Measurements from ENCODE around the genes DMRTC2, CD79A and PSG11.

GRCh38 chr19:41843827-41844492 lies 523 bp downstream of the LYPD4 start:
- PRO-cap: no peak

- PRO-cap: no peak
Observed at GRCh38 chr19:41844493-41845559, at the start of gene DMRTC2. Gene DMRTC2 (plus strand): TSS chr19:41845042.

DNA sequence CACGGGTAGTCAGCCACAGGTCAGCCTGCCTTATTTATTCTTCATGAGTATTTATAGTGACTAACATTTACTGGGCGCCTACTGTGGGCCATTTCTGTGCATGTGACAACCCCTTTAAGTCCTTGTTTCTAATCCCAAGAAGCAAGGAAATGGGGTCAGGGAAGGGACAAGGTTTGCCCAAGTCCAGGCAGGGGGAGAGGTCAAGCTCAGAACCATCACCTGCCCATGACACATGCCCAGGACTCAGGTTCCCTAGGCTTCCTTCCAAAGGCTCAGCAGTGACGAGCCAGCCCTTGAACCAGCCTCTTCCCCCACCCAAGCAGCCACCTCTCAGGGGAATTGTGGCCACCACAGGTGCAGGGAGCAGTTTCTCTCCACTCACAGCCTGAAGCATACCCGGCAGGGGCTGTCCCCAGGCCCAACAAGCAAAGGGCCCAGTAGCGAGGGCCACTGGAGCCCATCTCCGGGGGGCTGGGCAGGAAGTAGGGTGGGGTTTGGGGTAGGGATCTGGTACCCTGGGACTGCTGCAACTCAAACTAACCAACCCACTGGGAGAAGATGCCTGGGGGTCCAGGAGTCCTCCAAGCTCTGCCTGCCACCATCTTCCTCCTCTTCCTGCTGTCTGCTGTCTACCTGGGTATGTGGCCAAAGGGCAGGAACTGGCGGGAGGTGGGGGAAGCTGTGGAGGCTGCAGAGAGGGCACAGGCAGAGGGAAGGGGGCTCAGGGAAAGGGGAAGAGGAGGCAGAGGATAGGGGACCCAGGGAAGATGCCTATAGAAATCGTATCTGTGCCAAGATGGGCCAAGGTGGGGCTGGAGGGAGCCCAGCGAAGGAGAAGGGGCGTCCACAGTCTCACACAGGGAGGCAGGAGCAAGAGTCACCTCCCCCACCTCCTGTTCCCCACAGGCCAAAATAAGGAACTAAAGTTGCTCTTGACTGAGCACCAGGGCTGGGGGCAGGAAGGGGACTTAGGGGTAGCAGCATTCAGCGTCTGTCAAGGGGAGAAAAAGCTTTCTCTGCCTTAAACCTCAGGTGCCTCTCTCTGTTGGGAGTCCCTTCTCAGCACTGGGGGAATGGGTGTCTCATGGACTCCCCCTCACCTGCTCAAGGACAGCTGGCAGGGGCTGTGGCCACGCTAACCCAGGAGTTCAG lies at the start of gene CD79A:
TSS of gene CD79A (plus strand) at position 533 of the 1,152 bp plus-strand sequence.
- PRO-cap: no peak

DNA sequence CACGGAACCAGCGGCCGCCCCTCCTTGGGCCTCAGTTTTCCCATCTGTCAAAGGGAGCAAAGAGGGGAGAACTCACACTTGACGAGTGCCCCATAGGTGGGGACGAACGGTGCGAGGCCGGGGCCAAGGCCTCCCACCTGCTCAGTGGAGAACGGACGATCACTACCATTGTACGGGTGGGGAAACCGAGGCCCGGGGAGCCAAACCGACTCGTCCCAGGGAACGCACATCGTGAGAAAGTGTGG lies 340 bp downstream of the ARHGEF1 start:
- PRO-cap: no peak

GRCh38 chr19:41883765-41884968 lies 1.2 kb downstream of the ARHGEF1 start:
- PRO-cap: bidirectional peak, plus-strand start at chr19:41884343, minus-strand start at chr19:41884135

DNA sequence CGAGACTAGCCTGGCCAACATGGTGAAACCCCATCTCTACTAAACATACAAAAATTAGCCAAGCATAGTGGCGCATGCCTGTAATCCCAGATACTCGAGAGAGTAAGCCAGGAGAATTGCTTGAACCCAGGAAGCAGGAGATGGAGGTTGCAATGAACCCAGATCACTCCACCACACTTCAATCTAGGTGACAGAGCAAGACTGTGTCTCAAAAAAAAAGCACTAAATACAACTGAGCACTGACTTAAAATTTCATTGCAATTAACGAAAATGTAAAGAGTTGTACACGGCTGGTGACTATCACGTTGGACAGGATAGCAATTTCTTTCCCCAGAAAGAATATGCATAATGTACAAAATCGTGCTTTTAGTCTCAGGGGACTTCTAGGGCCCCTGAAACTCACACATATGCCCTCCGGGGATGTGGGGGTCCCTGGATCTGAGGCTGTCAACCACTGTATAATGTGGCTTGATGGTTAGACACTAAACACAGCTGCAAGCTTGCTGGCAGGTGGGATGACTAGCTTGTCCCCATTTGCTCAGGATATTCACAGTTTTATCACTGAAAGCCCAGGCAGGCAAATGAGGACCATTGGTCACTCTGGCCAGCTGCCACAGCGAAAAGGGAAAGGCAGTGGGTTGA lies 17.3 kb downstream of the ARHGEF1 start:
- PRO-cap: no peak

GRCh38 chr19:41907783-41908361 lies 20.4 kb downstream of the ERFL start:
- PRO-cap: no peak

DNA sequence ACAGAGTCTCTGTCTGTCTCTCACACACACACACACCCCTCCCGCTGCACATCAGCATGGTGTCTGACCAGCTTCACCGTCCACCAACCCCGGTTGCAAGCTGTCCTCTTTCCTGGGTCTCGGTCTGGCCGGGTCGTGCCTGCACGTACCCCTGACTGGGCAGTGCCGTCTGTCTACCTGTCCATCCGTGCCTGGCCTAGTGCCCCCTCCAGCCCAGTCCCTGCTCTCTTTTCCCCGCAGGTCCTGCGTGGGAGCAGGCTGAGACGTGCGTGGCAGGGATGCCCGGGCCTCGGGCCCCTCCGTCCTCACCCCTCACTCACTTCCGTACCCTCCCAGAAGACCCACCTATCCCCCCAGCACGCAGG lies 16.0 kb downstream of the ERFL start:
- PRO-cap: no peak

GRCh38 chr19:41912657-41913088 lies 15.6 kb downstream of the ERFL start:
- PRO-cap: no peak

DNA sequence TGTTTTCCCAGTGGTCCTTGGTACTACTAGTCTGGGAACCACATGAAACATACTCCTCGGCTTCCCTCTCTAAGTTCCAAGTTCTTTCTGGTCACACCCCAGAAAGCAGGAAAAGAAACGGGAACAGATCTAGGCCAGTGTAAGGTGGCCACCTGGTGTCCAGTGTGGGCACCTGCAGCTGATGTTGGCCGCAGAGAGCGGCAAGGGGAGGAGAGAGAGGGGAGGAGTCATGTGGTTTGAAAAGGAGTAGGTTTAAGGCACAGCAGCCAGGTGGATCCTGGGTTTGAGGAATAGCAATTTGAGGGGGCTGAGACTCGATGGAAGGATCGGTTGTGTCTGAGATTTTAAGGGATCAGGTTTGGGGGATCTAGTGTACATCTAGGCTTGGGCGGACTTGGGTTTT lies 1.3 kb downstream of the RABAC1 start:
- PRO-cap: no peak

- PRO-cap: no peak
Observed at GRCh38 chr19:41995967-41996893, 2.2 kb upstream of the ATP1A3 start.

DNA sequence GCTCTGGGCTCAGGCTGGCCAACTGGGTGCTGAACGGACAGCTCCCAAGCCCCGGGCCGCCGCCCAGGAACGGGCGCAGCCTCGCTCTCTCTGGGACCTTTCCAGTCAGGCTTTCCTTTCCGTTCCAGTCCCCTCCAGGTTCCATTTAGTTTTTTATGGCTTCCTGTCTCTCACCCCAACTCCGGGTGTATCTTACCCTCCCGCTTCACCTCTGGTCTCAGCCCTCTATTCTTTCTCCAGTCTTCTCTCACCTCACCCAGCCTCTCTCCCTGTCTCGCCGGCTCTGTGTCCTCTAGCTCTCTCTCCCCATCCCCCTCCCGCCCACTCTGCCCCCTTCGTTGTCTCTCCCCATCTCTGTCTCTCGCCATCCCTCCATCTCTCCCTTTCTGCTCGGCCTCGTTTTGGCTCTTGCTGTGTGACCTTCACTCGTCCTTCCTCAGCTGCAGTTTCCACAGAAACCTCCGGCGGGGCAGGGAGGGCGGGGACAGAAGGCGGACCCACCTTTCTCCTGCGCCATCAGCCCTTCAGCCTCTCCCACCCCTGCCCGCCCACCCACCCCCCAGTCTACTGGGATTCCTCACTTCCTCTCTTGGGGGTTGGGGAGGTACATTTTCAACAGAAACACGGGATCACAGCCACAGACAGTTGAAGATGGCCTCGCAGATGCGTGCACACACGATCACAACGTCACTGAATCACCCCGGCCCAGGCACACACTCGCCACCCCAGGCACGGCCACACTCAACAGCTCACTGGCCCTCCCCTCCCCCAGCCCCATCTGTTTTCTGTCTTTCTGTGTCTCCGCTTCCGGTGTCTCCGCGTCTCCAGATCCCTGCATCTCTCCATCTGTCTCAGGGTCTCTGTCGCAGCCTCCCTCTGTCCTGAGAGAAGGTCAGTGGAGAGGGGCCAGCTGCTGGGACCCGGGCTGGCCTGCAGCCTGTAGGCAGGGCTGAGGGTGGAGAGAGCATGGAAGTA lies 3.5 kb upstream of the ATP1A3 start:
- PRO-cap: no peak

DNA sequence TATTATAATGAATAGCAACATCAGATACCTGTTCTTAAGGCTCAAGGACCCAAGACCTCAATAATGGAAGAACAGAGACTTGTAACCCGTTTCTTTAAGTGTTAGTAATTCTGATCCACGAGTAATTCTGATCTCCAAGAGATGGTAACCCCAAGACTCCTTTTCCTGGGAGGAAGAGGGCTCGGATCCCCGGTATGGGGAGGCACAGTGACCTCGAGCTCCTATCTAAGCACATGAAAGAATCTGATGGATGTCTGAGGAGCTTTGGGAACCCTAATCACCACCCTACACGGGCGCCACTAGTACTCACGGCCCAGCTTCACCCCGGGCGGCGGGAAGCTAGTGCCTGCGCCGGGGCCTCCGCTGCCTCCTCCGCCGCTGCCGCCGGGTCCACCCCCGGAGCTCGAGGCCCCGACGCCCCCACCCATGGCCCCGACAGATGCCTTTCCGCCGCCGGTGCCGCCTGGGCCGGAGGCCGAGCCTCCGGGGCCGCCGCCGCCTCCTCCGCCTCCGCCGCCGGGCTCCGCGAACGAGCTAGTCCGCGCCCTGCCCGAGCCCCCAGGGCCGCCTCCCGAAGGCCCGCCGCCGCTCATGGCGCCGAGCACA lies 426 bp downstream of the GSK3A start:
- PRO-cap: no peak

DNA sequence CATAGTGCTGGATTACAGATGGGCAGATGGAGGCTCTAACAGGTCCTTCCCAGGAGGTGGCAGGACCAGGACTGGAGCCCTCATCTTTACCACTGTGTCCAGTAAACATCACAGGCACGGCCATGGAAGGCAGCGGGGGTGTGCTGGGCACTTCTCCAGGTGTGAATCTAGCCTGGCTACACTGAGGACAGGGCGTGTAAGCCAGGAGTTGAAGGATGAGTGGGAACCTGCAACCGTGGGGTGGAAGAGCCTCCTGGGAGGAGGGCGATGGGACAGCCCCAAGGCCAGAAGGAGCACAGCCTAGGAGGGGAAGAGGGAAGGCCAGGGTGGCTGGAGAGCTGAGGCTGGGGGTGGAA lies 6.1 kb downstream of the CIC start:
- PRO-cap: no peak

DNA sequence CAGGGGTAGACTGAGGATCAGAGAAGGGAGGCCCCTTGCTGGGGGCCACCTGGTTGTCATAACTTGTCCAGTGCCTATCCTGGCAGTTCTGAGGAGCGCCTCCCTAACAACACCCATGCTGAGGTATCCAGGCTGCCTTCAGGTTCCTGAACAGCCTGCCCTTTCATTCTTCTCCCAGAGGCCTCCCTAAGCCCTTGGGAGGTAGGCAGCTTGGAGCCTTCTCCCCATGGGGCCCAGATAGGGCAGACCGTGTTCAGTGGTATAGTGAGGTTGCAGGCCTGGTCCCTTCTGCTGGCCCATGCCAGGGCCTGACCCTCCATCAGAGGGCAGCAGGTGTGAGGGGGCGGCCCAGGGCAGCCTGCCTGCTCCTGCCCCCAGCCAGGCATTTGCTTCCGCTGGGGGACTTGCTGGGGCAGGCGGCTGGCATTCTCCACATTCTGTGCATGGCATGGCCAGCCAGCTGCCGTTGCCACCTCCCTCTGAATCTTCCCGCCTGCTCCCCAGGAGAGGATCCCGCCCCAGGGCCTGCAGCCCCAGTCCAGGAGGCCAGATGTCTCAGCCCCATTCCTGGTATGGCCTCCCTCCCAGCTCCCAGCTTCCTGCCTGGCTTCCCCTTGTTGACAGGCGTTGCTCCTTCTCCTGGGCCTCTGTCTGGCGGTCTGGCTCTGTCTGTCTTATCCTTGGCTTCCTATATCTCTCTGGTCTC lies 8.8 kb downstream of the CIC start:
- PRO-cap: bidirectional peak, plus-strand start at position 385 of the sequence, minus-strand start at position 90 of the sequence

DNA sequence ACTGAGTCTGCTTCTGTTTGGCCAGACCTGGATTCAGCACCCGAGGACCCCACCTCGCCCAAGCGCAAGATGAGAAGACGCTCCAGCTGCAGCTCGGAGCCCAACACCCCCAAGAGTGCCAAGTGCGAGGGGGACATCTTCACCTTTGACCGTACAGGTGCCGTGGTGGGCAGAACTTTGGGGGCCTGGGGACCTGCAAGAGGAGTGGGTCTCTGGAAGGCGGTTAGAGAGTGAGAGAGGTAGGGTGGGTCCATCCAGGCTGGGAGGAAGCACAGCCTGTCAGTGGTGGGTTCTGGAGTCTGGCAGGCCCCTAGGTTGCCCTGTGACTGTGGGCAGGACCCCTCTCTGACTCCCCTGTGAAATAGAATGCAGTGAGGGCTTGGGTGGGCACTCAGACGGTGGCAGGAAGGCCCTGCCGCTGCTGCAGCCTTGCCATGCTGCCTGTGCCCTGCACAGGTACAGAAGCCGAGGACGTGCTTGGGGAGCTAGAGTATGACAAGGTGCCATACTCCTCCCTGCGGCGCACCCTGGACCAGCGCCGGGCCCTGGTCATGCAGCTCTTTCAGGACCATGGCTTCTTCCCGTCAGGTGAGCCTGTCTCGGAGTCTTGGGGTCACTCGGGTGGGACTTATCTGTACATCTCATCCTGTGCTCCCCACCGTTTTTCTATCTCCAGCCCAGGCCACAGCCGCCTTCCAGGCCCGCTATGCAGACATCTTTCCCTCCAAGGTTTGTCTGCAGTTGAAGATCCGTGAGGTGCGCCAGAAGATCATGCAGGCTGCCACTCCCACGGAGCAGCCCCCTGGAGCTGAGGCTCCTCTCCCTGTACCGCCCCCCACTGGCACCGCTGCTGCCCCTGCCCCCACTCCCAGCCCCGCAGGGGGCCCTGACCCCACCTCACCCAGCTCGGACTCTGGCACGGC lies 7.5 kb upstream of the PRR19 start:
- PRO-cap: no peak

GRCh38 chr19:42326016-42326643 lies 695 bp downstream of the MEGF8 start:
- PRO-cap: bidirectional peak, plus-strand start at chr19:42326126, minus-strand start at chr19:42325827

DNA sequence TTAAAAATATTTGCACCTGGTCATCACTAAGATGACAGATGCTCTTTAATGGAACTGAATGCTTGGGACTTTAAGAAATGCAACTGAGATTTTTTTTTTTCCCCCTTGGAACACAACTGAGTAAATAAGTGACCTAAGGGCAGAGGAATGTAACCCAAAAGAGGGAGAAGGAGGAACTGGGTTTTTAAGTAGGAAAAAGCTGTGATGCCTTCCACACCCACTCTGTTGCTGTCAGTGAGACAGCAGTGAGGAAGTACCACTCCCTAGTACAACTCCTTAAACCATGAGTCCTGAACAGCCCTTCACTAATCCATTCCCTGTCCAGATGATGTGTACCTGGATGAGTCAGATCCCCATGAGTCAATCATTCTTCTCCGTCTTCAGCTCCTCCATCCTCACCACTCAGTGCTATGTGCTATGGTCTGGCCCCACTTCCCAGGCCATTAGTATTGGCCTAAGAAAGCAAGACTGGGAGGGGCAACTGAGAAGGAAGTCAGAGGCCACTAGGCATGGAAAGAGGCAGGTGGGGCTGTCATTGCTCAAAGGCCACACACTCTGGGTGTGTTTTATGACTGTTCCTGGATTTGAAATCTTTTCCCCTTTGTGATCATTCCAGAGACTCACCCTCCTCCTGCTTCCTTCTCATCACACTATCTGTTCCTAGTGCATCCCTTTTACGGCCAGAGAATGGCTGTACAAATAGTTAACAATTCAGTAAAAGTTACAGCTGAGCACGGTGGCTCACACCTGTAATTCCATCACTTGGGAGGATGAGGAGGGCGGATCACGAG lies 13.0 kb upstream of the CXCL17 start:
- PRO-cap: no peak

GRCh38 chr19:42461501-42462204 lies 18.9 kb upstream of the CXCL17 start:
- PRO-cap: no peak

DNA sequence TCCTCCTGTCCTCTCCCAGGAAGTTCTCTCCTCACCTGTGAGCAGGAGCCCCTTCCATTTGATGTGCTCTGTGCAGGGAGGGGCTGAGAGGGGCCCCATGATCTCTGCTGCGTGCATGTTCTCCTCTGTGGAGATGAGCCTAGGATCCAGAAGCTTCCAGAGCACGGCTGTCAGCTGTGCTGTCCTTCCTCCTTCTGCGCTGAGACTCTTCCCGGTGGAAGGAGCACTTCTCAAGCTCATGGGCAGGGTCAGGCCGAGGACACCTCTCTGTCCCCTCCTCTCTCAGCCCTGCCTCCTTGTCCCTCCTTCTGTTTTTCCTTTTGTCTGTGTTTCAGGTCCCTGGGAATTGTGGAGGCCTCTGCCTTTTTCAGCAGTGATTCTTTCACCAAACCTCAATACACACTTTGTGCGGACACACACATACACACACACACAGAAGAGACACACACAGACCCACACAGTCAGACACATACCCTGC lies at the start of gene PSG11:
TSS of gene PSG11 (minus strand) at position 196 of the 478 bp plus-strand sequence.
- PRO-cap: no peak

Measured in endodermal cell (in vitro differentiated cells).